ENCODE measurements around a stretch of chr2.

- RRBS, result no CpG with 5 or more reads among the region's 6 CpGs
Observed at GRCh38 chr2:241332064-241333028, 16.6 kb downstream of the SEPTIN2 start.

DNA sequence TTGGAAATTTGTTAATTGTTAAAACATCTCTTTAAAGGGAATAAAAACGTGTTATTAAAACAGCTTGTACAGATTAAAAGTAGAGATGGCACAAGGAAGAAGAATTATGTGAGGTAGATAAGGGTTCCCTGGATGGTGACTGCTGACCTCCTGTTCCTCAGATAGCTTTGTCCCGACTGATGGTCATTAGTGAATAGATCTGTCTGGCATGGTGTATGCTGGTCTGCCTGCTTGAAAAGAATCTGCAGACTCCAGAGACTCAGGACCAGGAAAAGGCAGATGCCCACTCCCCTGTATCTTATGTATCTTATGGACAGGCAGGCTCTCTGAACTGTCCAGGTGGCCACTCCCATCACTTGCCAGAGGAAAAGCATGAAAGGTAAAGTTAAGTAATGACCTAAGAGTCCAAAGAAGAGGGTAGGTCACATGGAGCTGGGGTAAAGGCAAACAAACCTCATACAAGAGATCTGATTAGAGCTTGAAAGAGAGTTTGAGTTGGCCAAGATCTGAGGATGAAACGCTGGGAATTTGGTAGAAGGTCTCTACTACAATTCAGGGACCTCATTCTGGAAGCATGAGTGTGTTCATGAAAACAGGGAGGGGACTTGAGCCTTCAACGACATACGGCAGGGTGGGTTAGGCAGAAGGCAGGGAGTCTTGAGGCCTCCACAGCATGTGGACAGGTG is 5.4 kb upstream of the FARP2 start:
- RRBS, result no CpG with 5 or more reads among the region's 5 CpGs

GRCh38 chr2:241508681-241509241 is 377 bp upstream of the STK25 start:
- RRBS, result 2% methylated on average over 14 of the region's 65 CpGs

DNA sequence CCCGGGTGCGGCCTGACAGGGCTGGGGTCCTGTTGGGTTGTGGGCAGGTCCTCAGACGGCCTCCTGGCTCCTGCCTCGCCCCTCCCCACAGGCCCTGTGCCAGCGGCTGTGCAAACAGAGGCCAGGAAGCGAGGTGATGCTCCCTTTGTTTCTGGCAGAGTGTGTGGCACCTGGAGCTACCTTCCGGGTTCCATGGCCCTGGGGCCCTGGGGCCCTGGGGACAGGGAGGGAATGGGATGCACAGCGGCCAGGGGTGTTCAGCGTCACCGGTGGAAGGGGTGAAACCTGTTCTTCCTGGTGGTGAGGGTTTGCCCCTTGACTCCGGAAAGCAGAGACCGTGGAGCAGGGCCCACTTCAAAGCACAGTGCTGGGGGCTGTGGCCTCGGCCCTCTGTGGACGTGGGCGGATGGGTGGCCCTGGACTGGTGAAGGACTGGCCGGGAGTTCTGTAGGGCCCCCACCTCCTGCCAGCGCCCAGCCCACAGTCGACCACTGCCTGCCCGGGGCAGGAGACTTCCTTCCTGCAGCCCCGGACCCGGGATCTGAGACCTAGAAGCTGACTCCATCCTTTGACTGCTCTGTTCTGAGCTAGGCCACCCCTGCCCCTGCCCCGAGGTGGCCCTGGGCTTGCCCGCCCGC is 2.6 kb upstream of the GAL3ST2 start:
- RRBS, result 93% methylated on average over 10 of the region's 24 CpGs

- RRBS, result 69% methylated on average over 3 of the region's 16 CpGs
Observed at GRCh38 chr2:241798078-241798702, 10.8 kb upstream of the NEU4 start.

- RRBS, result 85% methylated on average over 3 of the region's 20 CpGs
Observed at GRCh38 chr2:241818709-241819405, 9.9 kb downstream of the NEU4 start.

GRCh38 chr2:241866349-241867254 is 2.9 kb upstream of the RTP5 start:
- RRBS, result 3% methylated on average over 5 of the region's 42 CpGs

DNA sequence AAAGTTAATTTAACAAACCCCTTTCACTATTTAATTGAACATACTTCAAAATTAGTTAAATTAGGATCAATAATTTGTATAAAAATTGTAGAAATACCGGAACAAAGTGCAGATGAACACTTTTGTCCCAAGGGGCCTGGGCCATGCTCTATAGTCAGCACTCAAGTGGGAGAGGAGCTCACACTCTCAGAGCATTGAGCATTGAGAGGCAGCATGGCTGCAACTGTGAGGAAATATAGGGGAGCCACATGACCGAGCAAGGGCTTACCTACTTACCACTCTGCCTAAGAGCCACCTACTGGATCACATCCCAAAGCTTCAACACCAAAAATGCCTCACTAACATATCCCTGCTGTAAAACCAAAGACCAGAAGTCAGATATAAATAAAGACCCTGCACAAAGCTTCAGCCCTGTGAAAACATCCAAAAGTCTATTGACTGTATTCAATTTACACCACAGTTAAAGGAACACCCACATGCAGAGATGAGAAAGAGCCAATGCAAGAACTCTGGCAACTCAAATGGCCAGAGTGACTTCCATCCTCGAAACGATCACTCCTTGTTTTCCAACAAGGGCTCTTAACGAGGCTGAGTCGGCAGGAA is 15.2 kb upstream of the FAM240C start:
- RRBS, result no CpG with 5 or more reads among the region's 6 CpGs

DNA sequence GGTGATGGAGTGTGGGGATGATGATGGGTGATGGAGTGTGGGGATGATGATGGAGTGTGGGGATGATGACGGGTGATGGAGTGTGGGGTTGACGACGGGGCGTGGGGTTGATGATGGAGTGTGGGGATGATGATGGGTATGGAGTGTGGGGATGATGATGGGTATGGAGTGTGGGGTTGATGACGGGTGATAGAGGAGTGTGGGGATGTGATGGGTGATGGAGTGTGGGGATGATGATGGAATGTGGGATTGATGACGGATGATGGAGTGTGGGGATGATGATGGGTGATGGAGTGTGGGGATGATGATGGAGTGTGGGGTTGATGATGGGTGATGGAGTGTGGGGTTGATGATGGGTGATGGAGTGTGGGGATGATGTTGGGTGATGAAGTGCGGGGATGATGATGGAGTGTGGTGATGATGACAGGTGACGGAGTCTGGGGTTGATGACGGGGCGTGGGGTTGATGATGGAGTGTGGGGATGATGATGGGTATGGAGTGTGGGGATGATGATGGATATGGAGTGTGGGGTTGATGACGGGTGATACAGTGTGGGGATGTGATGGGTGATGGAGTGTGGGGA is 68.9 kb upstream of the FAM240C start:
- RRBS, result no CpG with 5 or more reads among the region's 11 CpGs

GRCh38 chr2:241983163-241983689 is 83.0 kb upstream of the FAM240C start:
- RRBS, result 93% methylated on average over 8 of the region's 16 CpGs

GRCh38 chr2:242085802-242086838 is 185.9 kb upstream of the FAM240C start:
- RRBS, result no CpG with 5 or more reads among the region's 7 CpGs

- RRBS, result no CpG with 5 or more reads among the region's 6 CpGs
Observed at GRCh38 chr2:242118011-242118511, 217.8 kb upstream of the FAM240C start.

Measured in retinal pigment epithelial cell (primary cell).